Hematopoietic multipotent progenitor cell (in vitro differentiated cells): ENCODE measurements around the genes PDILT and ACSM2A.

DNA sequence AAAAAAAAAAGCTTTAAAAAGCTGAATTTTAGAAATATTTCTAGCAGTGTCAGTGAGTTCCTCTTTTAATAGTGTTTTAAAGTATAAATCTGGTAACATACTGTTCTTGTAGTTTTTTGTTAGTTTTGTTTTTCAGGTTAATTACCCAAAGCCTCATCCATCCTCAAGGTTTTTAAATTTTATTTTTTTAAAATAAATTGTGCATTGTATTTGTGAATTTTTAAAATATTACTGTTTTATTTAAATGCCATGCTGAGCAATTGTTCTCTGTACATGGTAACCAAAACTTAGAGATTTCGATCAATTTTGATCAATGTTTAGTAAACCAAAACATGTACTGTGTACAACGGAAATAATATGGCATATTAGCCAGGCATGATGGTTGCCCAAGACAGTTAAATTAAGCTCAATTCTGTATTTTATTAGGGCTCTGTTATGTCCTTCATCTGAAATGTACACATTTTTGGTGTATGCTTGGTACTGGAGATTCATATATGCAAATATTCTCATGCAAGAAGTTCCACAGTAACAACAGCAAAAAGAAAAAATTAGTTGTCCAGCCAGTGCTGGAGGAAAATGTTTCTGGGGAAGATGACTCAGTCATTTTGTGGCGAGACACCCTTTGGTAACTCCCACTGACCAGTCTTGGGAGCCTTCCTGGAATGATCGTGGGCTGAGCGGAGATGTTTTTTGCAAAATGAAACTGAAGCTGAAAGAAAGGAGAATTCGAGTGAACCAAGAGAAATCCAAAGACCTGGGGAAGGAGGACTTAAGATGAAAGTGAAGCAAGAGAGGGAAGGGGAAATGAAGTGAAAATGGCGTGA lies 4.9 kb downstream of the ITPRIPL2 start:
- CAGE, long polyA plus RNA: no peak

DNA sequence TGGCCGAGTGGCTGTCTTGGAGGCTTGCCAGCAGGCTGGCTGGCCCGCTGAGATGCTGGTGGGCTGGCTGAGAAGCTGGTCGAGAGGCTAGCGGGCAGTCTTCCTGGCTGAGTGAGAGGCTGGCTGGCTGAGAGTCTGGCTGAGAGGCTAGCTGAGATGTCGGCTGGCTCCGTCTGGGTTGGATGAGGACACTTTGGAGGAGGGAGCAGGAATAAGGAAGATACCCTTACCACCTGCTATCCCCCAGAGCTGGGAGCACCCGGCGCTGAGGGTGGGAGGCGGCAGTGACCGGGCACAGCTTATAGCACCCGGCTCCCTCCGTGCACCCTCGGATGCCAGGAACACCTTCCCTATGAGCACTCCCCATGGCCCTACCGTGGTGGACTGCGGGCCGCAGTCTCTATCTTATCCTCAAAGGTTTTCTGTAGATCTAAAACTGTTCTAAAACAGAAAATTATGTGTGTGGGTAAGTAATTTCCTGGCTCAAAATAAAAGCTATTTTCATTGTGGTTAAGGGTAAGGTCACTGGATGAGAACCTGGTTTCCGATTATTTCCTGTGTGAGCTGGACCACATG lies 34.5 kb upstream of the TMC5 start:
- CAGE, long polyA plus RNA: no peak

- CAGE, long polyA plus RNA: no peak
These were observed 22.9 kb downstream of the VPS35L start for GRCh38 chr16:19578187-19578967.

DNA sequence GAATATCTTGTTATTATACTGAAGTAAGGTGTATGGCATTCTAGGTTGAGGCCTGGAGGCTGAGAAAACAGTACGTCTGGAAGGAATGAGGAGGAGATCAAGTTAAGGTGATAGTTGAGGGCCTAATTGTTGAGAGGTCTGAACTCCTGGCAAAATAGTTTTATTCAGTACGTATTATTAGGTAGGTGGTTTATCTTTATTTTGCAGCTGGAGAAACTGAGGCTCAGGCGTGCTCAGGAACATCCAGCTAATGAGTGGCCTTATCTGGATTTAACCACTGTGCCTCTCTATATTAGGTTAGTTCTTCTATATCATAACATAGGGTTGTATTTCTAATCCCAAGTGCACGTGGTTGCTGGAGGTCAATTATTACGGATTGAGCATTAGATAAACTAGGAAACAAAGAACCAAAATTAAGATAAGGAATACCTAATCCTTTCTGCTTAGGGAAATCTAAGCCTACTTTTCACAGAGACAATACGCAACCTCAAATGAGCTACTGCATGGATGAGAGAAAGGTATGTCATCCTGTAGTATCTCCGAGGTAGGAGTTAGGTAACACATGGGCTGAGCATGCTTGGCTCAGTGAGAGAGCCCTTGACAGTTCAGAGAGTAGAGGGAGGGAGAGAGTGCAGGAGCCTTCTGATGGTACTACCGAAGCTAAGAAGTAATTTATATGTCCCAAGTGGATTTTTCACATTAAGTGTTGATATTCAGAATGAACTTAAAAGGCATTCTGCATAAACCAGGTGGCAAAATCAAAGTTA lies 59.1 kb downstream of the KNOP1 start:
- CAGE, long polyA plus RNA: no peak

GRCh38 chr16:19698656-19699572 lies 19.1 kb downstream of the KNOP1 start:
- CAGE, long polyA plus RNA: no peak

- CAGE, long polyA plus RNA: no peak
These were observed 38.9 kb downstream of the IQCK start for GRCh38 chr16:19756932-19757372.

- CAGE, long polyA plus RNA: no peak
These were observed 67.6 kb downstream of the IQCK start for GRCh38 chr16:19785362-19786294.

- CAGE, long polyA plus RNA: no peak
These were observed 78.8 kb downstream of the GPRC5B start for GRCh38 chr16:19805826-19806305.

DNA sequence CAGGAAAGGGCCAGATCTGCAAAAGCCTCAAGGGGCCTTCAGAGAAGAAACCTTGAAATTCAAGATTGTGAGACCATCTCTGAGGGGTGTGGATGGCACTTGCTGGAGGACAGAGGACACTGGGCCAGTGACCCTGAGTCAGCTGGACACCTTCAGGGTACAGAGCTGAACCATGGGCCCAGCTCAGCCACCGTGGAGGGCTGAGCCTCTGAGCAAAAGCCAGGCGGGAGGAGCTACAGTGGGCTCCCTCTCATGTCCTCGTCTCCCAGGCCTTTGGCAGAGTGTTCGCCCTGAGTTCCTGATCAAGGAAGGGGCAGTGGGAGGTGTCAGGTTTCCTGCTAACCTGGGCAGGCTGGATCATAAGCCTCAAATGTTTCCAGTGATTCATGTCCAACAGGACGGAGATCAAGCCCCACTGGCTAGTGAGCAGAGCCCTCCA lies 3.0 kb downstream of the PDILT start:
- CAGE, long polyA plus RNA: no peak

DNA sequence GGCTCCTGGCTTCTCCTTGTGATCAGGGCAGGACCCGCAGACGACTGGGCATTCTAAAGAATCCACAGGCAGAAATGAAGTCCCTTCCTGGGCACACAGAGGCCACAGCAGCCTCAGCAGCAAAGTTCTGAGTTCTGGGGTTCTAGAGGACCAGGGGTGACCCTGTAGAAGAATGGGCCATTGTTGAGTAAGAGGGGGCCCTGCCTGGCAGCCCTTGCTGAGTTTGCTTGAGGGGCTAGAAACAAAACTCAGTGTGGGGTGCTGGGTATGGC lies at the start of gene PDILT:
Gene PDILT, minus strand, starts transcription at position 129 of the 272 bp plus-strand sequence.
- CAGE, long polyA plus RNA: no peak

- CAGE, long polyA plus RNA: no peak
These were observed 11.5 kb upstream of the ACSM2A start for GRCh38 chr16:20439781-20440230.

DNA sequence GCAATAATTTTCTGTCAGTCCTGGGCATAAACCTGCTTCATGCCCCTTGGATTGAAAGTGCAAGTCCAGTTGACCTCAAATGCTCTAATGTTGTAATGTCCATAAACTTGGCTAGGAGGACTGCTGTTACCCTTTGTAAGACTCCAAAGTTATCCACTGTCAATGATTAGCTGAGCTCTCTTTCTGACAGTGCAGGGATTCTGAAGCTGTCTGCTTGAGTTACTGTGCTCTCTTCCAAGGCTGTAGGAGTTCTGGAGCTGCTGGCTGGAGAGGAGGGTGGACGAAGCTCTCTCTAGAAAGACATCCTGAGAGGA lies at the start of gene ACSM2A:
Gene ACSM2A, plus strand, starts transcription at position 162 of the 314 bp plus-strand sequence.
- CAGE, long polyA plus RNA: no peak

DNA sequence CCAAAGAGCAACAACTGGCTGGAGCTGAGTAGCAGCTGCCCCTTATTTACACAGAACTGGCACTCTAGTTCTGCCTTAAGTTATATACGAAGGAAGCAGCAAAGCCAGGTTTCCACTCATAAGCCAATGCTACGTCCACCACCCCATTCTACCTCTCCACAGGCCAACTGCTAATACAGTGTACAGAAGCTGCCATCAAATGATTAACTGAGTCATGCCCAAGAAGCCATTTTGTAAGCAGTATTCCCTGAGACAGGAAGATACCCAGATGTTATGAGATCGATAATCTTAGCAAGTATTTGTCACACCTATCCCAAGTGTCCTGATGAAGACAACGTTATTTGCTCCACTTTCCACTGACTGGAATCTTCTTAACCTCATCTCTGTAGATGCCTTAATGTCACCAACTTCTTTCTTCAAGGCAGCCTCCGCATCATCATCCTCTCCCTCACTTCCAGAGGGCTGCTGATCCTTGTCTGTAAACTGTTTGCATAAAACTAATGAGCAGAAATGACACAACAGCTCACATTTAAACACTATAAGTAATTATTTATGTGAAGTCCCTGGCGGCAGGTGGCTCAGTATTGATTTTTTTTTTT lies 2.9 kb downstream of the THUMPD1 start:
- CAGE, long polyA plus RNA: no peak

DNA sequence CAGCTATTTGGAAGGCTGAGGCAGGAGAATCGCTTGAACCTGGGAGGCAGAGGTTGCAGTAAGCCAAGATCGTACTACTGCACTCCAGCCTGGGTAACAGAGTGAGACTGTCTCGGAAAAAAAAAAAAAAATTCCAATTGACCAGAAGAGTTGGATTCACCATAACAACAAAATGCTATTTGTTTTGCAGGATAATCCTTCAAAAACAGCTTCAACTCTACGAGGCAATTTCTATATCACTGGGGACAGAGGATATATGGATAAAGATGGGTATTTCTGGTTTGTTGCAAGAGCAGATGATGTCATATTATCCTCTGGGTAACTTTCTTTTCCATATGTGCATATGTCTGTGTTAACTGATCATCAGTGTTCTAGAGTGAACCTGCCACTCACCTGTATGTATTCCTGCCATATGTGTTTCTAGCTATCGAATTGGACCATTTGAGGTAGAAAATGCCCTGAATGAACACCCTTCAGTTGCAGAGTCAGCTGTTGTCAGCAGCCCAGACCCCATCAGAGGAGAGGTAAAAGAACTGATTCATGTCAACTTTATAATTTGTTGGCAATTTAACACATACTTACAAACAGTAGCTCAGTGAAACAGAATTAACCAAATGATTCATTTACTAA lies 14.3 kb downstream of the ERI2 start:
- CAGE, long polyA plus RNA: no peak

- CAGE, long polyA plus RNA: no peak
These were observed 29.4 kb downstream of the LYRM1 start for GRCh38 chr16:20929882-20930362.

GRCh38 chr16:21235162-21235747 lies 1.8 kb downstream of the ANKS4B start:
- CAGE, long polyA plus RNA: no peak

GRCh38 chr16:21513422-21514063 lies 85.8 kb upstream of the METTL9 start:
- CAGE, long polyA plus RNA: no peak

- CAGE, long polyA plus RNA: no peak
These were observed 14.0 kb downstream of the IGSF6 start for GRCh38 chr16:21638296-21638984.

DNA sequence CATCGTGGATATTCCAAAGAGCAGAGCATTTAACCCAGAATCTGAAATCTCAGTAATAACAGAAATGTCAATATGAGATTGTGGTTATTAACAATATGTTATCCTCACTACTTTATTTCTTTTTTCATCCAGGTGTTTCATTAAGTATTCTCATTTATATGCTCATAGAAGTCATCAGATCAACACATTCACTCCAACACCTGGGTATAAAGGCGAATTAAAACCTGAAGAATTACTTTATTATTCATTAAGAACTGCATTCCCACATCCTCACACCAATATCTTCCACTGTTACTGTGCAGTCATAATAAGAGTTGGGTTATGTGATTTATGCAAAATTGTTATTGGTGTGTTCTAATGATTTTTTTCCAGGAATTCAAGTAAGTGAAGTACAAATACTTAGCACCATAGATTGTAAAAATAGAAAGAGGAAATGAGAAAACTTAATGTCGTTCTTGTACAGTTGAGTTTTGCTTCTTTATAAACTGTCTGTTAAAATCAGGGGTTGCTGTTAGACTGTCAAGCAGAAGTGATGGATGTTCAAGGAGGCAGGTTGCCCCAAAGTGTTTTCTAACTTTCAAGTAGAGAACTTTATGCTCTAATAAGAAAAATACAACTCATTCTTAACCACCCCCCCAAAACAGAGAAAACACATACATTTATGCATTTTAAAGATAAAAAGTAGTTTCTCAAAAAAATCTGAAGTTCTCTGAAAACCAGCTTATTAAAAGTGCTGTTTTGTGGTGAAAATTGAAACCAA lies 4.3 kb upstream of the IGSF6 start:
- CAGE, long polyA plus RNA: no peak

DNA sequence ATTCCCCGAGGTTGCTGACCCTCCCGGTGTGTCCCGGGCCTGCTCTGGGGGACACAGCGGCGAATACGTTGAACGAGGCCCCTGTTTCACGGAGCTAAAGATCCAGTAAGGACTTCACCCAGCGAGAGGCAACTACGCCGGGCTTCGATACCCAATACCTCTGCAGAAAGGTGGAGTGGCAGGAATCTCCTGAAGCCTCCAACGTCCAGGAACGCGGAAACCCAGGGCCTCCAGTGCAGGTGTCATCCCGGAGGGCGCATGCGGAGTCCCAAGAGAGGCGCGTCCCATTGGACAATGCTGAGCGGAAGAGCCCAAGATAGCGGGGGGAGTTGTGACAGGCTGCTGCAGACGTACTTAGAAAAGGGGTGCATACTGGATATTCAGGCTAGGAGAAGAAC lies 391 bp upstream of the UQCRC2 start:
- CAGE, long polyA plus RNA: no peak